Colon Carcinoma Metastatic in the Brain (tissue), 2 donors: Measurements from ENCODE around the genes HSPB8 and ACADS.

DNA sequence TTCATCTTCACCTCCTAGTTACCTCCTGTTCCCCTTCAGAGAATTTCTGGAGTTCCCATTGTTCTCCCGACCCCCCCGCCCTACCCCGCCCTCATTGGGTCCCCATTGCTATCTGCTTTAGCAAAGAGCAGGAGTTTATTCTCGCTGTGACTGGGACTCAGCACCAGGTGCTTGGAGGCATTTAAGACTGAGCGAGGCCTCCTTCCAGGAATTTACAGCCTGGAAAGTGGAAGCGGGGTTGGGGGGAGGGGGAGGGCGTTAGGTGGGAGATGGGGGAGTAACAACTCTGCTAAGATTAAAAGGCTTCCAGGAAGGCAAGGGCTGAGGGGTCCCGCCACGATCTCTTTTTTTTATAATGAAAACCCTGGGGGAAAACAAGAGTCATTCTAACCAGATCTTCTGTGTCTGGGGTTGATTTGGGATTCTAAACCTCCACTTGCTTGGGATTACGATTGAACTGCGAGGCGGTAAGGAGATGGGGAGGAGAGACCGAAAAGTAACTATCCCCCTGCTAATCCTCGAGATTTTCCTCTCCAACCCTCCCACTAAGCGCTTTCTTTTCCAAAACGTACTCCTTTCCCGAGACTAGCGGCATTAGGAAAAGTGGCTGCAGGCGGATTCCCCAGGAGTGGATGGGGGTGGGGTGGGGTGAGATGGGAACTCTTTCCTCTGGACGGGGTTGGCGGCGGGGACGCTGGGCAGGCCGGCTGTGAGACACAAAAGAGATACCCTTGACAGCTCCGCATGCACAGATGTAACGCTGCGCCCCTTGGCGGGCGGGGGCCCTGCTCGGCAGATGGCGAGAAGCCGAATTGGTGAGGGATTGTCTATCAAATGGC, 1.0 kb upstream of the SRRM4 start:
- PRO-cap, 2 experiments = no peak in any of the 2 experiments

DNA sequence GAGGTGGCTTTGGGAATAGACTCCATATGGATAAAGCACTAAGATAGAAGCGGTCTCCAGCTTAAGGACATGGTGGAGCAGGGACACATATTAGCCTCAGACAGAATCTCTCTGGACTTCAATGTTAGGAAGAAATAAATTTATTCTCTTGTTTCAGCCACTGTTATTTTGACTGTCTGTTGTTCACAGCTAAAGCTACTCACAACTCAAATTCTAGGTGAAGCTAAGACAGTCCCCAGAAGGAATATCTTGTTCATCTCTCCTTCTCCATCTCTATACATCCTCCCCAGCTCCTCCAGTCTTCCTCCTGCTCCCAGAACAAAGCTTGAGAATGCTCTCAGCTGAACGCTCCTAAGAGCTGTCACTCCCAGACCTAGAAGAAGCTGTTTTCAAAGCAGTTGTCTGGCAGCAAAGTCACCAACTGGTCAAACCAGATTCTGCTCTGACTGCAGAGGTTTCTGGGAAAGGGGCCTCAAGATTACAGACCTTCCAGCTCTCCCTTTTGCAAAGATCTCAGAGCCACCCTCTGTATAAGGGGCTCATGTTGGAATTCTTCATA, 9.7 kb upstream of the HSPB8 start:
- PRO-cap, 2 experiments = no peak in any of the 2 experiments

- PRO-cap, 2 experiments = no peak in any of the 2 experiments
Observed at GRCh38 chr12:119178327-119179233, at the start of gene HSPB8. TSS of gene HSPB8 (plus strand) at chr12:119178931.

DNA sequence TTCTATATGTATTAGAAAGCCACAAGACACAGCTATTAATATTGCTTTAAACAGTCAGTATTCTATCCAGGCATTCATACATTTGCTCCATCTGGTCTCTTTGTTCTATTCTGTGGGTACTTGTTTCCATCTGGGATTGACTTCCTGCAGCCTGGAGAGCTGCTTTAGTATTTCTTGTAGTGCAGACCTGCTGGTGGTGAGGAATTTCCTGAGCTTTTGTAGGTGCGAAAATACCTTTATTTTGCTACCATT, 29.0 kb downstream of the CCDC60 start:
- PRO-cap, 2 experiments = no peak in any of the 2 experiments

- PRO-cap, 2 experiments = no peak in any of the 2 experiments
Observed at GRCh38 chr12:119615824-119616480, 22.4 kb downstream of the TMEM233 start.

DNA sequence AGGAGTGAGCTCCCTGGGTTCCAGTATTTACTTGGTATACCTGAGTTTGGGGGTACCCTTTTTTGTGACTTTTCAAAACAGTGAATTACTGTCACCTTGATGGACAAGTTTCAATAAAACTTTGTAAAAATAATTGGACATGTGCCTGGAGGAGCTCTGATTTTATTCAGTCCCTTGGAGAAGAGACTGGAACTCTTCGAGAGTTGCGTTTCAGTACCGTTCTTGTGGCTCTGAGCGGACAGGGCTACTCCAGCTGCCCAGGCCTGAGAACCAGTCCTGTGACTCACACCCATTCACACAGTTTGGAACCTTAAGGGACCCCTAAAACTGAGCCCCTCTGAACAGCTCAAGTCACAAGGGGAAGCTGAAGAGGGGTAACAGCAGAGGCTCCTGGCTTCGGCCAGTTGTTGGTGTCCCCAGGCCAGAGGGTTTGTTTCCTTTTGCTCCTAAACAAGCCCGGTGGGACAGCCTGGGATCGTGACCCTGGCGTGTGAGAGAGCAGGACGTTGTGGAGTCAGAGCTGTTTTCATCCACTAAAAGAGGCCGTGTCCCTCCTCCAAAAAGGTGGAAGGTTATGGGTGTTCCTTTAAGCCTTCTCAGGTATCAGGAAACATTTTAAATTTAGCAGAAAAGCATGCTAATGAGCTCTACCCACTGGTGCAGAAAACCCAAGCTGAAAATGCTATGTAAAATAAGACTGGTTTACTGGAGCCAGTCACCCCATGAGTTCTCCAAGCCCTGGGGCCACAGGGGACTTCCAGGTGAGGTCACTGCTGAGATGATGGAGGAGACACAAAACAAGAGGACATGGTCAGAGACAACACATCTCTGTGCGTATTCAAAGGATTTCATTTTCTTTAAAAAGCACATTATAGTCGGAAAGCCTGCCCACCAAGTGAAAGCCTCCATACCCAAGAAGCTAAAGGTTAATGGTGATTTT, 13.8 kb downstream of the PRKAB1 start:
- PRO-cap, 2 experiments = no peak in any of the 2 experiments

DNA sequence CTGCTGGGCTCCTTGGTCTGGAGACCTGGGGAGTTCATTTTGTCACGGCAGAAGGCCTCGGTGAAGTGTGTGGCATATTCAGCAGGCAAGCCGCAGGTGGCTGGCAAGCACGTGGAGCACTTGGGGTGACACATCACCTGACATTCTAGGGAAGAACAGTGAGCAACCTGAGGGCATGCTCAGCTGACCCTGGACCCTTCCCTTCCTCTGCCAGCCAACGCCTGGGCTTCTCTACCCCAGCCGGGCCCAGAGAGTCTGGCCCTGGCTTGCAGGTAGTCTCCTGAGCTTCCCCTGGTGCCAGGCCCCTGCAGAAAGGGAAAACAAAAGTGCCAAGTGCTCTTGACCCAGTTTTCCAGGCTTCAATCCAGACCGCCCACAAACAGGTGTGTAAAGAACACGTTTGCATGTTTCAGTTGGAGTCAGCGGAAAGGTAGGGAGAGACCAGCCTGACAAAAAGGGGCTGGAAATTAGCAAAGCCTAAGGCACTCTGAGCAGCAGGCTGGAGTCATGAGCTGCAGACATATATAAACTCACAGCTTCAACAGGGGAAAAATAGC, 45.6 kb downstream of the PRKAB1 start:
- PRO-cap, 2 experiments = no peak in any of the 2 experiments

- PRO-cap, 2 experiments = no peak in any of the 2 experiments
Observed at GRCh38 chr12:119718553-119719309, 50.8 kb downstream of the PRKAB1 start.

GRCh38 chr12:120096308-120097391, 19.9 kb downstream of the RAB35 start:
- PRO-cap, 2 experiments = no peak in any of the 2 experiments

GRCh38 chr12:120115945-120116555, 503 bp downstream of the RAB35 start:
- PRO-cap, 2 experiments = no peak in any of the 2 experiments

DNA sequence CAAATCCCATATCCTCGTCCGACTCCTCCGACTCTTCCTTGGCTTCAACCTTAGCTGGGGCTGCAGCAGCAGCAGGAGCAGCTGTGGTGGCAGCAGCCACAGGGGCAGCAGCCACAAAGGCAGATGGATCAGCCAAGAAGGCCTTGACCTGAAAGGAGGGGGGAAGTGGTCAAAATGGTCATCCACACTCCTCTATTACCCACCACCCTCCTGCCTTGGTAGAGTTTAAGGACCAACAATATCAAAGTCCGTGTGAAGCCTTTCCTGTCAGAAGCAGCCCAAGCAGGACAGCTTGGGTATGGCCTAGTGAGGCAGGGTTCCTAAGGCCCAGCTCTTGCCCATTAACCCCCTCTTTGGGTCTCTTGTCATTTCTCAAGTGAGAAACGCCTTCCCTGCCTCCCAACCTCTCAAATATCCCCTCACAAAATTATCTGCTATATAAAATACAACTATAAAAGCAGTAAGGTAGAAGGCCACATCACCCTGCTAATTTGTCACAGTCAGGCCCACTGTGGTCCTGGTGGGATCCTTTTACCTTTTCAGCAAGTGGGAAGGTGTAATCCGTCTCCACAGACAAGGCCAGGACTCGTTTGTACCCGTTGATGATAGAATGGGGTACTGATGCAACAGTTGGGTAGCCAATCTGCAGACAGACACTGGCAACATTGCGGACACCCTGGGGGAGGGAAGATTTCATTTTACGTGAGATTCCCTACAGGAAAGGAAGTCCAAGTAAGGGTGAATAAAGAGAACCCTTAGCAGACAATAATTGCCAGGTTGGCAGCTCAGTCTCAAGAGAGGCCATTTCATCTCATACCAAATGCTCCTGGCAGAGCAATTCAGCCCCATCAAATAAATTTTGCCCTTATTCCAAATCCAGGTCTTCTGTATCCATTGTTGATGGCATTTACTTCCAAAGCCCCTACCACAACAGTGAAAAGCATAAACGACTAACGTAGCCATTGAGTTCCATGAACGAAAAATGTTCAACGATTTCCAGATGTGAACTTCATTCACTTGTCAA, 2.6 kb upstream of the GCN1 start:
- PRO-cap, 2 experiments = no peak in any of the 2 experiments

DNA sequence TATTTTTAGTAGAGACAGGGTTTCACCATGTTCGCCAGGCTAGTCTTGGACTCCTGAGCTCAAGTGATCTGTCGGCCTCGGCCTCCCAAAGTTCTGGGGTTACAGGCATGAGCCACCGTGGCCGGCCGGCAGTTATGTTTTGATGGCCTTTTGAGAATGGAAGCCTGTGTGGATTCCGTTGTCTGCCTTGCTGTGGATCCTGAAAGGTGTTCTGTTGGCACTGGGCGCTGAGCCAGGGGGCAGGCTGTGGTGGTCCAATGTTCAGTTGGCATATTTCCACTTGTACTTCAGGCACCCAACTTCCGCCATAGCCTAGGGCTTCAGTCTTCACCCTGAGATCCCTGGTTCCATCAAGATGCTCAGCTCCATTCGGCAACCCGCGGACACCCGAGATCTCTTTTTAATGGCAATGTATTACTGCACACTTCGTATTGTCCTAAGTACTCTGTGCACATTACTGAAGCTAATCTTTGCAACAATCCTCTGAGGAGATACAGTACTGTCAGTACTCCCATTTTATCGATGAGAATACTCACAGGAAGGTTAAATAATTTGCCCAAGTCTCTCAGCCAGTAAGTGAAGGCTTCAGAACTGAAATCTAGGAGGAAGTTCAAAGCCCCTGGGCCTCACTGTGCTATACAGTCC, 6.4 kb upstream of the RPLP0 start:
- PRO-cap, 2 experiments = no peak in any of the 2 experiments

DNA sequence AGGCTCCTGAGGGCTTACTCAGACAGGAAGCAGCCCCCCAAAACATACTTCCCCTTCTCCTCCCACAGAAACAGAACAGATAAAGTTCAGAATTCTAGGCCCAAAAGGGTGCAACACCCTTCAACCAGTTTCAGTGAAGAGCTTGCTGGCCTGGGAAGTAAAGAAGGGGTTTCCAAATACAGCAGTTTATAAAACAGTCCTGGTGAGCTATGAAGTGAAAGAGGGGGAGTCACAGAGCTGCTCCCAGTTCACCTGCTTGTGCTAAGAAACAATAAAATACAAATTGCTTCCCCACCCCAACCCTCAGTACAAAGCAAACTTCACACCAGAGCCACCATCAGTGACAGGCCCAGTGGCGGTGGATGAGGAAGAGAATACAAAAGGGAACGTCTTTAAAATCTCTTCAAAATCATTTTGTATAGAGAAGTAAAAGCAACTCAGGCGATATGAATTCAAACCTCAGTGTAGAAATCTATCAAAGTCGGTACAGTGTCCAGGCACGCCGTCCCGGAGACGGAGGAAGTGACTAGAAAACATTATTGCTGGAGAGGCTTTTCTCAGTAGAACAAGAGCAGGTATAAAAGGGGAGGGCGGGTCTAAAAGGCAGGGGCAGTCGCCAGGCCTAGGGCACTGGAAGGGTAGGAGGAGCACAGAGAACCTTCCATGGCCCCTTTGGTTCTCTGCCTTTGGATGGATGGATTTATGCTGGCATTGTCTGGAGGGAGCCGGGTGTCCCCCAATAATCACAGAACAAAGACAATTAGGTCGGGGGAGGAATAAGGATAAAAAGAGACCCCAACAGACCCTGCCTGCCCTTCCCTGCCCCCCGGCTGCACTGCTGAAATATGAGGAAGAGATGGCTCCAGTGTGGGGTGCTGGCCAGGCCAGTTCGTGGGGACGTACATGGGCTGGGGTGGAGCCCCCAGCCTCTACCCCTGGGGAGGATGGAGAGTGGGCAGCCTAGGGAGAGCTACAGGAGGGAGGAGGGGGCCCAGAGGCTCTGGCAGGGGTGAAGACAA, 10.5 kb upstream of the RPLP0 start:
- PRO-cap, 2 experiments = no peak in any of the 2 experiments

DNA sequence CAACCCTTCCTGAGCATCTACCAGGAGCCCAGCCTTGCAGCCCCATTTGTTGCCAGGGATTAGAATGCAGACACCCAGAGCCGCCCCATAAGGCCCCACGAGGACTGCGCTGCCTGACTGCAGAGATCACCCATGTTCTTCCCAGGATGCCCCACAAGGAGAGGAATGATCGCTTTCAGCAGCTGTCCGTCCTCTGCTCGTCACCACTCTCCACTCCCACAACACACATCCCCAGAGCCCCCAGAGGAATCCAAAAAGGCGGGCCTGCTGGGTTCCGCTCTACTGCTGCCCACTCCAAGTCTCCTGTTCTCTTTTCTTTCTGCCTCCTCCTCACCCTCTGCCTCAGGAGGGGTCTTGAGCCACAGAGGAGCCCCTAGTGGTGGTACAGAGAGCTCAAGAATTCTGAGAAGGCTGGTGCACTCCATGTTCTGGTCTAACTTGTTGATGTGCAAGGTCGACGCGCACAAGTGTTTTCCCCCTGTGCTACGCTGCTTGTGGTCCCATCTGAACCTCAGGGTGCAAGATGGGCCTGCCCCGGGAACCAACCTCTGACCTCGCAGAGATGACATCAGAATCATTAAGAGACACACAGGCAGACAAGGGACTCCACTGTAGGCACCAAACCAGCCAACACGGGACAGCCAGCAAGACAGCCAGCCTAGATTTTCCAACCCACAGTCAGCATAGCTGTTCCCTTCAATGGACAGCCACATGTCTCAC, 30.0 kb downstream of the PXN start:
- PRO-cap, 2 experiments = no peak in any of the 2 experiments

- PRO-cap, 2 experiments = no peak in any of the 2 experiments
Observed at GRCh38 chr12:120241287-120241975, 24.1 kb downstream of the PXN start.

DNA sequence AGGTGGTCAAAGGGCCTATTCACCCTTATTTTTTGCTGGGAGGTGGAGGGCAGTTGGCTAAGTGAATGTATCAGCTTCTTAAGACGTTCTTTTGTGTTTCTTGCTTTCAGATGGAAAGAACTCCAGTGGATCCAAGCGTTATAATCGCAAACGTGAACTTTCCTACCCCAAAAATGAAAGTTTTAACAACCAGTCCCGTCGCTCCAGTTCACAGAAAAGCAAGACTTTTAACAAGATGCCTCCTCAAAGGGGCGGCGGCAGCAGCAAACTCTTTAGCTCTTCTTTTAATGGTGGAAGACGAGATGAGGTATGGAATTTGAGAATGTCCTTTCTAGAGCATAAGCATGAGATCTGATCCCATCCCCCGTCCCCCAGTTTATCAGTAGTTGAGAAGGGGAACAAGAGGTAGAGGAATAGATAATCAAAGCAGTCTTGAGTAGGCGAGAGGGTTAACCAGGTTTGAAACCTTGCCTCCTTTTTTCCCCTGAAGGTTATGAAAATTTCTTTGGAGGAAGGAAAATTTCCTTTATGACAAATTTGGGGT, 12.2 kb downstream of the RNF10 start:
- PRO-cap, 2 experiments = no peak in any of the 2 experiments

GRCh38 chr12:120577570-120578023, 3.6 kb downstream of the POP5 start:
- PRO-cap, 2 experiments = no peak in any of the 2 experiments

GRCh38 chr12:120690714-120691470, 3.9 kb downstream of the MLEC start:
- PRO-cap, 2 experiments = no peak in any of the 2 experiments

- PRO-cap, 2 experiments = no peak in any of the 2 experiments
Observed at GRCh38 chr12:120693791-120694471, 7.0 kb downstream of the MLEC start.

DNA sequence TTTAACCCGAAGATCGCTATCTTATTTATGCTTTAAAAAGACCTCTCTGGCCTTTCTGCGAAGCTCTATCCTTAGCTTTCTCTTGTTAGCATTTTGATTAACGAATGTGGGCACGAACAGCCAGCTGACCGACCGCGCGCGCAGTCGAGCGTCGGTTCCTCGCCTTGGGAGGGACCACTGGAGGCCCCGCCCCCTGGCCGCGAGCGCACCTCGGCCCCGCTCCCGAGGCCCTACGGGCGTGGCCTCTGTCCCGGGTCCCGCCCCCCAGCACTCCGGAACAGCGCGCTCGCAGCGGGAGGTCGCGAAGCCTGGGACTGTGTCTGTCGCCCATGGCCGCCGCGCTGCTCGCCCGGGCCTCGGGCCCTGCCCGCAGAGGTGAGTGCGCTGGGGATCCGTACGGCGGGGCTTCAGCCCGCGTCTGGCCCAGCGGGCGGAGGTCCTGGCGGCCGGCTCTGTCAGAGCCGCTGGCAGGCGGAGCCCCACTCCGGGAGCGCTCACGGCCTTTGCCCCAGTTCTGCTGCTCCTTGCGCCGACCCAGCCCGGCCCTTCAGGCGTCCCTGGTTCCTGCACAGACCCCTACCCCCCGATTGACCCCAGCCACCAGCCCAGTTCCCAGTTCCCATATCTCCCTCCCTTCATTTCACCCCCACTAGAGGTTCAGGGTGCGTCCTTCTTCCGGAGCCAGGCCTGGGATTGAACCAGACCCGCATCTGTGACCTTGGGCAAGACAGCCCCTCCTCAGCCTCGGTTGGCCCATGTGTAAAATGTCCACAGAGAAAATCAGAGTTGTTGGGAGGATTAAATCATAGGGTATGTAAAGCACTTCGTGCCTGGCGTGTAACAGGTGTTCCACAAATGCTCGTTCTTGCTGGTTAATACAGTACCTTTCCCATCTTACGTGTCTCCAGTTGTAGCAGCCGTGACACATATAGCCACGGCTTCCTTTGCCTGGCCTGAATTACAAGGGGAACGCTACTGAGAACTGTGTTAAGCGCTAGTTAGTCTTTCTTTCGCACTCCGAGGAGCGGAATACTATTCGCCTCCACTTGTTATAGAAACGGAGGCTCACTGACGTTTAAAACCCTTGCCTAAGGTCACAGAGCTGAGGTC, at the start of gene ACADS:
Gene ACADS, plus strand, starts transcription at position 270 of the 1,110 bp plus-strand sequence.
- PRO-cap, 2 experiments = peak in 2 of 2 experiments; most common plus-strand start position 275 of the sequence (in 1); most common minus-strand start position 161 of the sequence (in 1)